Metastatic Liver Carcinoma in the Adrenal Gland (tissue), 2 donors: ENCODE results near the genes SLC10A6 and HSD17B11.

GRCh38 chr4:84087592-84088257 is 411.4 kb downstream of the NKX6-1 start:
- PRO-cap, 2 experiments = no peak in any of the 2 experiments

DNA sequence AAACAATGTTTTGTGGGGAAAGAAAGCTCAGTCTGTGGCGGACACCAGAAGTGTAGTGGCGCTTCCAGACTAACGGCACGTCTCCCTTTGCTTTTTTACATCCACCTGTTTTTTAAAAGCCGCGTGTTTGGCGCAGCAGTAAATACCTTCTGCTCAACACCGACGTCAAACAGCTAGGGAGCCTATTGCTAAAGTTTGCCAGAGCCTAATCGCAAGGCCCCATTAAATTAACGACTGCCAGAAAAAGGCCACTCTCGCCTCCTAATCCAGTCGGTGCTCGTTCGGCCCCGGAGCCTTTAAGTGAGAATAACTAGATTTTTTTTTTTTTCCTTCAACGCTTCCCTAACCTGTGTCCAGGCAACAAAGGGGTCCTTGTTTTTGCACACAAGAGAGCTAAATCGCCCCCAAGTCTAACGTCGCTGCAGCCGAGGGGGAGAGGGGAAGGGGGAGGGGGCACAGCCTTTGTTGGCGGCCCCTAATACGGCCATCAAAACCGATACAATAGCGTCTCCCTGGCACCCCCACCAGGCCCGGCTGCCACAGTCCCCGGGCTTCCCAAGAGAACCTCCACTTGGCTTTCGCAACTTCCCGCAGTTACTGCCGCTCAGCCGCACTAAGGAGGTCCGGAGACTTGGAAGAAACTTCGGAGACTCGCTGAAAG is 3.0 kb downstream of the NKX6-1 start:
- PRO-cap, 2 experiments = no peak in any of the 2 experiments

DNA sequence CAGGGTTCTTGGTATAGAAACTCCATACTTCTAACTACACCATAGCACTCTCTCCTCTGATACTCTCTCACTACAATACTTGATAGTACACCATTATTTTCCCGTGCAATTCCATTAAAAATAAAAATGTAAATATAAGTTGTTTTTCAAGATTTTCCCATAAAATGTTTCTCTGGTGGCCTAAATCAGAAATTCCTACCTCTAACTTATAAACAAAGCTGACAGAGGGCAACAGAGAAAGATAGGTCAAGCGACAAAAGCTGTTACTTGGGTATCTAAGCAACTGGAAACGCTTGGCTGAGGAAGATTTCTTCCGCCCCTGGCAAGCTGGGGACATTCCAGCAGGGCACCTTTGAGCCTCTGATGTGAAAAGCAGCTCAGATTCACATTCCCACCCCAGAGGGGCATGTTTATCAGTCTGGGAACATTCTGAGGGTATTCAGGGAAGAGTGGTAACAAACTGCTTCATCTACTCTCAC is 3.6 kb upstream of the CDS1 start:
- PRO-cap, 2 experiments = no peak in any of the 2 experiments

DNA sequence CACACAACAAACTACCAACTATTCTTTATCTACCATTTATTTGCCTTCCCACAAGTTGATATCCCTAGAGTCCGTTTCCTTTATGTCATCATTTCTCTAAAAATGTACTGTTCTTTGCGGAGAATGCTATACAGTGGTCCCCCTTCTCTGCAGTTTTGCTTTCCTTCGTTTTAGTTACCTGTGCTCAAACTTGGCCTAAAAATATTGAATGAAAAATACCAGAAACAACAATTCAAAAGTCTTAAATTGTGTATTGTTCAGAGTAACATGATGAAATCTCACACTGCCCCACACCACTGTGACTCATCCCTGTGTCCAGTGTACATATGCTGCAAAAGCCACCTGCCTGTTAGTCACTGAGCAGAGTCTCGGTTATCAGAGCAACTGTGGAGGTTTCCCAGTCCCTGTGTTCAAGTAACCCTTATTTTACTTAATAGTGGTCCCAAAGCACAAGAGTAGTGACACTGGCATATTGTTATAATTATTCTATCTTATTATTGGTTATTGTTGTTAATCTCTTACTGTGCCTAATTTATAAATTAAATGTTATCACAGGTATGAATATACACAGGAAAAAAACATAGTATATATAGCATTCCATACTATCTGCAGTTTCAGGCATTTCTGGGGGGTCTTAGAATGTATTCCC is 152.1 kb downstream of the WDFY3 start:
- PRO-cap, 2 experiments = no peak in any of the 2 experiments

DNA sequence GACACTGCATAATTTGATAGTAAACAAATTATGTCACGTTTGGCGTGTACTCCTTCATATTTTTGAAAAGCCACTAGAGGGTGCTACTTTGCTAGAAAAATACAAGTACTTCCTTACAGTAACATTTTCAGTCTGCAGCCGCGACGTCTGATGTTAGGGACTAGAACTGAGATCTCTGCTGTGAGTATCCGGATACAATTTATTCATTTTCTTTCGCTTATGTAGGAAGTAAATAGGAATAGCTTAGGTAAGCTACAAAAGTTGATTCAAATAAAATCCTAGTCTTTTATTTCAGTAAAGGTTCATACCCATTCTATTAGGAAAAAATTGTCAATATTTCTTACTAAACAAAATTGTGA is 181.1 kb upstream of the WDFY3 start:
- PRO-cap, 2 experiments = no peak in any of the 2 experiments

GRCh38 chr4:85577103-85578080 is 102.4 kb downstream of the ARHGAP24 start:
- PRO-cap, 2 experiments = no peak in any of the 2 experiments

DNA sequence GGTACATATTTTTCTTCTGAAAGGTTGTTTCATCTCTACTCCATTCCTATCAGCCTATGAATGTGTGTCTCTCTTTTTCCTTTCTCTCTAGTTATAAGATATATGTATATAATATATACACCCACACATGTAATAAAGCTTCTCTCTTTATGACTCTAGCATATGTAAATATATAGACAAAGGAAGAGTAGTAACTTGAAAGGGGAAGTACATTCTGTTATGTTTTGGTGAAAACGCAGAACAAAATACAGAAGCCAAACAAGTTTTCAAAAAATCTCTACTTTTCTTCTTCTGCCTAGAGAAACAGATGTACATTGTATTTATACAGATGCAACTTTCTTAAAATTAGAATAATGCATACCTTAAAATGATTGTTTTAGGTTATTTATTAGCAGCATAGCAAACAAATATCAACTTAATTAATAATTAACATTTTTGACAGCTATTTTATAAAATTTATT is 227.1 kb downstream of the ARHGAP24 start:
- PRO-cap, 2 experiments = no peak in any of the 2 experiments

DNA sequence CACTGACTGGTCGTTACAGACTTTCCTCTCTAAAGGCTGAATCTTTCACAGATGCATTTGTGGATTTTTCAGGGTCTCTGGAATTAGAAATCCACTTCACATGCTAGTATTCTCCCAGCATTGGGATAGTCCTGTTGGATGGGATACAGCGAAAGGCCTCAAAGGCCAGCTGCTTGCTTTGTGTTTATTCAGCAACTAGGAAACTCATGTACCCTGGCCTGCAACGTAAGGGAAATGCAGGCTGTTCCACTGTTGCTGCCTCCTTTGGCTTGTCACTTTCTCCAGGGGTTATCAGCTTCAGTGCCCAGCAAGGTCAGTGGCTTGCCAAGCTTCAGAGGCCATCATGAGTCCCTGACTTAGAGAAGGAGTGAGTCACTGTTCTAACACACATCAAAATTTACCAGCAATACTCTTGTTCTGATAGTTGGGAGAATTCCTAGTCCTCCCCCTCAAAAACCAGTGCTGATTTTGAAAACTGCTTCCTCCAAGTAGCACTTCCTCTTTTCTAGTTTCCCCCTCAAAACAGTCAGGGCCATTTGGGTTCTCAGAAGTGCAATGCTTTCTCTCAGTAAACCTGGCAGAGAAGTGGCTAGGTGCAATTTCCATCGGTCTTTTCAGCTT is 250.7 kb downstream of the ARHGAP24 start:
- PRO-cap, 2 experiments = no peak in any of the 2 experiments

GRCh38 chr4:85762245-85762543 is 287.2 kb downstream of the ARHGAP24 start:
- PRO-cap, 2 experiments = no peak in any of the 2 experiments

GRCh38 chr4:86452008-86452278 is 92.1 kb upstream of the MAPK10 start:
- PRO-cap, 2 experiments = no peak in any of the 2 experiments

DNA sequence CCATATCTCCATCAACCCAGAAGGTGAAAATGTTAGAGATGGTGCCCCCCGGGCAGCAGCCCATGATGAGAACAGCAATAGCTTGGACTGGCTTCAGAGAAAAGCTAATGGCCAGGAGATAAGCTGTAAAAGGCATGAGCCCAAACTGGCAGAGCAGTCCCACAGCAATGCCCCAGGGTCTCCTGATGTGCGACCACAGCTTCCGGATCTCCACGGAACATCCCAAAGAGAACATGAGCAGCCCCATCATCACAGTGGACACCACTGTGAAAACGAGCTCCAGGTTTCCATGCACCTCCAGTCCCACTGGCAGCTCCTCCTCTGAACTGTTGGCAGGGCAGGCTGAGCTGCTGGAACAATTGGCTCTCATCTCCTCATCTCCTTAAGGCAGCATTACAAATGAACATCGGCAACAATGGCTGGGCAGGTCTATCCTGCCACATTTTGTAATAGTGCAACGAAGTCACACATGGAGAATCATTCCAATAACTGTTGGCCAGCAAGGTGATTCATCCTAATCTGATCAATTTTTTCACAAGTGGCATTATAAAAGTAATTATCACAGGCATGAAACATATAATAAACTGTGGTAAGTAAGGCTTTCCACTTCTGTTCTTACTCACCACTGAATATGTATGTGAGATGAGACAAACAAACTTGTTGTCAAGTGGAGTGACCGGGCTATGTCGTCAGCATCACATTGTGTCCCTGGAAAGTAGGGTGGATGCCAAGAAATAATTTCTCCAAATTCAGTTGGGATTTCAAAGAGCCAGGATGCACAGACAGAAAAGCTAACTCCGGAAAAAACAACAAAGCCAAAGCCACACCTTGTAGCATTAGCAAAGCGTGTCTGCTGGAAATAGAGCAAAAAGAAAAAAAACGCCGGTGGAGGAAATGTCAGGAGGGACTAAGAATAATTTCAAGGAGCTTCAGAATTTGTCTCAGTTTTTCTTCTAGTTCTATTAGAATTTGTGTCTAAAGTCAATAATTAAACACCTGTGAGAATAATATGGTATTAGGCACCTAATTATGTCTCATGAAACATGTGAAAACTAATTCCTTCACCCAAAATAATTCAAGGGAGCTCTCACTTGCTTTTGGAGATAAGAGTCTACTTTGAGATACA is at the start of gene SLC10A6:
Gene SLC10A6, minus strand, starts transcription at position 639 of the 1,126 bp plus-strand sequence.
- PRO-cap, 2 experiments = peak in 2 of 2 experiments; most common plus-strand start position 752 of the sequence (in 1); most common minus-strand start position 633 of the sequence (in 2)

DNA sequence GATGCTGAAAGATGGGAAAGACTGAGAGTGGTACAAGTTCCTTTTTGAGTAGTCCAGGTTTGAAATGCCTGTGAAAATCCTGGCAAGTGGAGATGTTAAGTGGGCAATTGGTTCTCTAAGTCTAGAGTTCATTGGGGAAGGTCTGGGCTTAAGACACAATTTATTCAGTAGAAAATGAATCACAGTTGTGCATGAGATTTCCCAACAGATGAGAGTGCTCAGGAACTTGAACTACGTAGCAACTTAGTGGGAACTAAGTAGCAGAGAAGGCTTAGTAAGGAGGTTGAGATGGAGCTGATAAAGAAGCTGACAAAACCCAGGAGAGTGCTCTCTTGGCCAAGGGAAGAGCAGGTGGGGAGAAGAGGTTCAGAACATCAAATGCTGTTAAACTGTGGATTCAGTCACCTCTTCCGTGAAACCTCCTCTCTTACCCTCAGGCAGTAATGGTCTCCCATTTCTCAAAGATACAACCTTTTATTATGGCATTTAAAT is 33.0 kb downstream of the AFF1 start:
- PRO-cap, 2 experiments = no peak in any of the 2 experiments

DNA sequence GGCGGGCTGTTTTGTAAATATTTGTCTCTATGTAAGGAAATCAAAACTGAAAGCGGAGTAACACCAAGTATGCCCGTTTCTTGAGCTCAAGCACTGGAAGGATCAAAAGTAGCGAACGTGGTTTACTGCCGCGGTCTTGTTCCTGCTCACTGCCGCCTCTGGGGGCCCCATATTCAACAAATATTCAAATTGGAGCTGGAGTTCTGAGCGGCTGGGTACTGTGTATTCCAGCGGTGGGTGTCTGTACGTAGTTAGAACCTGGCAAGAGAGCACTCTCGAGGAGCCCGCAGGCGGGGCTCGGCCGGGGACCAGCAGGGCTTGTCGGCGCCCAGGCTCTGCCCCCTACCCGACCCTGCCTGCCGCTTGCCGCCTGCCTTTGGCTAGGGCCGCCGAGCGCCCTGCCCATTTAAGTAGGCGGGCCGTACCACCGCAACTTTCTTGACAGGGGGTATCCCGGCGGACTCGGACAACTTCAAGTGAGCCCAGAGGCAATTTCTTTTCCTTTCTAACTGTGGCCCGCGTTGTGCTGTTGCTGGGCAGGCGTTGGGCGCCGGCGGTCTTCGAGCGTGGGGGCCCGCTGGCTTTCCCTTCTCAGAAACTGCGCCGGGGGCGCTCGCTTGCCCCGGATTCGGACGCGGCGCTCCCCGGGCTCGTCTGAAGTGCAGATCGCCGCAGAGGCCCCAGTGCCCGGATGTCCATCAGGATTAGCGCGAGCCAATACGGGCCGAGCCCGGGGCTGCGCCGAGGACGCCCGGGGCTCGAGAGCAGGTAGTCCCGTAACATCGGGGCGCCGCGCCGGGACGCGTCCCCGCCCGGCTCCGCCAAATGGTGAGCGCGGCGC is 71.9 kb downstream of the AFF1 start:
- PRO-cap, 2 experiments = peak in 2 of 2 experiments; most common plus-strand start position 733 of the sequence (in 2); most common minus-strand start position 378 of the sequence (in 2)

DNA sequence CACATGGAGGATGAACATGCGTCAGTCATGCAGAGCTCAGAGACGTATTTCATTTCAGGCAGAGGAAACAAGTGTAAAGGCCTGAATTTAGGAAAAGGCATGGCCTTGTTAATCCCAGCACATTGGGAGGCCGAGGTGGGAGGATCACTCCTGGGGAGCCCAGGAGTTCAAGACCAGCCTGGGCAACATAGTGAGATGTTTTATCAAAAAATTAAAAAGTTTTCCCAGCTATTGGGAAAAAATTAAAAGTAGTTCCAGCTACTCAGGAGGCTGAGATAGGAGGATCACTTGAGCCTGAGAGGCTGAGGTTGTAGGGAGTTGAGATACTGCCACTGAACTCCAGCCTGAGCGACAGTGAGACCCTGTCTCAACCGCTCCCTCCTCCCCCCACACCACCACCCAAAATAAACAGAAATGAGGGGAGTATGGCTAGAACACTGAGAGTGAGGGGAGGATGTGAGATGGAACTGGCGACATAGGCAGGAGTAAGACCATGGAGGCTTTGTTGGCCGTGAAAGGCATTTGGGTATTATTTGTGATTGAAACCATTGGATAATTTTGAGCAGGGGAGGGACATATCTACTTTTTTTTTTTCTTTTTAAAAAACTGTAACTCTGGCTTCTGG is 117.3 kb downstream of the AFF1 start:
- PRO-cap, 2 experiments = no peak in any of the 2 experiments

- PRO-cap, 2 experiments = no peak in any of the 2 experiments
Observed at GRCh38 chr4:87118695-87119355, 101.6 kb downstream of the KLHL8 start.

DNA sequence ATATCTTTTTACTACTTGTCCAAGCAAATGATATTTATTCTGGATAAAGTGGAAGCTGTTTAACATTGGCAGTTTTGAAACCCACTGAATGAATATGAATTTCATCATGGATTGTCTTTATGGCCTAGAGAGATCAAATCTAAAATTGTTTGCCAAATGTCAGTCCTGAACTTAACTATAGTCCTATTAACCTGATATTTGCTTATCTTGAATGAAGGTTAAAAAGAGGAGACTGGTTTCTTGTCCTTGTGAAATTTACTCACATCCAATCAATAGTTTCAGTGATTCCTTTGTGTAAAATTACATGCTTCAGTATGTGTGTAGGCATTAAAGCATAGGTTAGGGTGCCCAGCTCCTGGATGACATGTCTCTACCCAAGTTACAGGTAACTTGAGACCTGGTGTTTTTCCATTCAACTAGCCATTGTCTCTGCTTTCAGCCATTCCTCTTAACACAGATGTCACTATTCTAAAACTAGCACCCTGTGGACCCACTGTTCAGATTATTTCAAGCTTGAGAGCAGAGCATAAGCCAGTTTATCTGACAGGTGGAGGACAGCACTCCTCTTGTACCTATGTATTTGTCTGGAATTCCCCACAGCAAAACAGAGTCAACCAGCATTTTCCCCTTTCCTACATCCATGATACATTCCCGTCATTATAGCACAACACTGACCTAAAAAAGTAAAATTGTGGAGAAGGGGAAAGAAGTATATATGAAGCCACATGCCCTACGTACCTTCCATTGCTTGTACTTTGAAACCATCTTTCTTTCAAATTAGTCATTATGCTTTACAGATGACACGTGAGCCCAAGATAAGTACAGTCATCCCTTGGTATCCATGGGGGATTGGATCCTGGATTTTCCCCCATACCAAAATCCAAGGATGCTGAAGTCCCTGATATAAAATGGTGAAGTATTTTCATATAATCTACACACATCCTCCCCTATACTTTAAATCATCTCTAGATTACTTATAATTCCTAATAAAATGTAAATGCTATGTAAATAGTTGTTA is 73.5 kb downstream of the KLHL8 start:
- PRO-cap, 2 experiments = no peak in any of the 2 experiments

DNA sequence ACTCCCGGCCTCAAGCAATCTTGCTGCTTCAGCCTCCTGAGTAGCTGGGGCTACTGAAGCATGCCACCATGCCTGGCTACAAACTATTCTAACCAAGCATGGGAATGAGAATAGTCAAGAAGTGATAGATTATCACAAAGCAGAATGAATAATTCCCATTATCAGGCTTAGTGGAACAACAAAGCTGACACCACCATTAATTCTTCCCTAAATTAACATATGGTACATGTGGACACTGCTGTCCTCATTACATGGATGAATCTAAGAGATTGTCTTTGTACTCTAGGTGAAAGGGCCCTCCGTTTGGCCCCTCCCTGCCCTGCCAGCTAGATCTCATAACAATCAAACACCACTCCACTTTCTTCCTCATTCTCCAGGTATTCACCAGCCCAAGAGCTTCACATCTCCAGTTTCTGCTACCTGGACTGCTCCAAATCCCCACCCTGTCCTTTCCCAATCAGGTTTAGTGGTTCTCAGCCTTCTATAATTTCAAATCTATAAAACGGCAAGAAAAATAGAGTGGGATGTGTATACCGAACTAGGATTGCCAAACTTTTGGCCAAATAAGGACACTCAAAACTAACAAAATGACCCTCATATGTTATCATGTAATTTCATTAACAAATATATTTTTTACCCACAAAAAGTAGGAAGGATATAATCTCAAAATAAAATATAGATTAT is 3.7 kb downstream of the HSD17B11 start:
- PRO-cap, 2 experiments = no peak in any of the 2 experiments

DNA sequence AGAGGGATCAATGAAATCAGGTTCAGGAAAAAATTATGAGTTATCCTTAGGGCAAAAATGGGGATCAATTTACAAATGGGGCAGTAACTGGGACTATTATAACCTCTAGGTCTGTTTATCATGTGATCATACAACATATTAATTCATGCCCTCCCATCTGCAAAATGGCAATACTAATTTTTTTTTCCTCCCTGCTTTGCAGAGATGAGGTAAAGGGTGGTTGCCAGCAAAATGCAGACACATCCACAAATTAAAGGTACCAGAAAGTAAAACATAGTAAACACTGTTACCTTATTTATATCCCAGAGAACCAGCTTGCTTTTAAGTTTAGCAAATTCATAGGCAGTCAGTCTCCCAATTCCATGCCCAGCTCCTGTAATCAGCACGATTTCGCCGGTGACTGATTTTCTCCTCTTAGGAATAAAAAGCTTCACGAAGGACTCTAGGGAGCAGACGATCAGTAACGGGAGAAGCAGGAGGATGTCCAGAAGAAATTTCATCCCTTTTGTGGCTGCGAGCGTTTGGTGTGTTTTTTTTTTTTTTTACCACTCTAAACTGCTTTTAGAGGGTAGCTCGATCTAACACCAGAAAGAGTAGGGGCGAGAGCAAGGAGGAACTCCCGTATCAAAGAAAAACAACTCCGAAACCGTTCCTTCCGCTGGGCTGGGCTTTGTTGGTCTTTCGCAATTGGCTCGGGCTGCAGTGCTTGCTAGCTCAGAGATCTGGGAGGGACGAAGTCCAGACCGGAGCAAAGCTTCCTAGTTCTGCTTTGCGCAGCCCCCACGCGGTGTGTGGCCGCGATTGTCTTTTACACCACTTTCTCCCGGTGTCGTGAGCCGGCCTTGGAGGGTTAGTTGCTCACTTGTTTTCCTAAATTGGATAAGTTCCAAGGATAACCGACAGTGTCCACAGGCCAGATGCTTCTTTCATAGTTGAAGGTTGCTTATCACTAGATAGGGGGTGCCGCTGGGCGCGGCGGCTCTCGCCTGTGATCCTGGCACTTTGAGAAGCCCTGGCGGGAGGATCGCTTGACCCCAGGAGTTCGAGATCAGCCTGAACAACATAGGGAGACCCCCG is at the start of gene HSD17B11:
Gene HSD17B11, minus strand, starts transcription at position 618 of the 1,077 bp plus-strand sequence.
- PRO-cap, 2 experiments = peak in 2 of 2 experiments; most common plus-strand start position 452 of the sequence (in 2); most common minus-strand start position 639 of the sequence (in 2)

GRCh38 chr4:87530710-87531366 is 1.7 kb upstream of the SPARCL1 start:
- PRO-cap, 2 experiments = no peak in any of the 2 experiments

DNA sequence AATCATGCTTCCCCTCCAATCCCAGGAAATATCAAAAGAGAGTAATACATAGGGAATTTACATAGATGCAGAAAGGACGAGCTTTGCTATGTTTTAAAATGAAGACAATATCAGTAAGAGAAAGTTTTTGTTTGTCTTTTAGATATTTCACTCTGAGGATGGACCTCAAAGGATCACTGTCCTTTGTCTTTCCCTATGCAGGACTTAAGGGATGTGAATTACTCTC is 28.0 kb downstream of the DMP1 start:
- PRO-cap, 2 experiments = no peak in any of the 2 experiments